Cardiac ventricle fibroblast (primary cell): Measurements from ENCODE around the genes USP17L22 and USP17L30.

GRCh38 chr4:9267283-9267902 lies at the start of gene USP17L22:
TSS of gene USP17L22 (plus strand) at chr4:9267619.
- RAMPAGE, long total RNA: no peak

DNA sequence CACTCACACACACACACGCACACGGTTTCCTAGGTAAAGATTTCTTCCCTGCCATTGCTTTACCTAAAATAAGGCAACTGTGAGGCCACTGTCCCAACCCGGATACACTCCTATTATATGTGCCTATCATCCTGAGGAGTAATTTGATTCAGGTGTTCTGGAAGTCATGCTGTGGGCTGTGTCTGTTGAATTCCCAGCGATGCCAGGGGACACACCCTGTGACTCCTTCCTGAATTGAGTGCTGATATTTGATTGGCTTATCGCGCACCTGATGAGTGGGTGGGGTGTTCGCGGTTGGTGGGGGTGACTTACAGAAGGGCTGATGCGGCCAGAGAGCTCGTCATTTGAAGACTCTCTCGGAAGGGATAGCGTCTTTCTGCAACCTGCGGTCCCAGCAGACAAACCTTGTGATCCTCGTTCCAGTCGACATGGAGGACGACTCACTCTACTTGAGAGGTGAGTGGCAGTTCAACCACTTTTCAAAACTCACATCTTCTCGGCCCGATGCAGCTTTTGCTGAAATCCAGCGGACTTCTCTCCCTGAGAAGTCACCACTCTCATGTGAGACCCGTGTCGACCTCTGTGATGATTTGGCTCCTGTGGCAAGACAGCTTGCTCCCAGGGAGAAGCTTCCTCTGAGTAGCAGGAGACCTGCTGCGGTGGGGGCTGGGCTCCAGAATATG lies at the start of gene USP17L30:
Gene USP17L30, plus strand, starts transcription at position 429 of the 683 bp plus-strand sequence.
- RAMPAGE, long total RNA: no peak

GRCh38 chr4:9381159-9381500 lies 18.2 kb downstream of the USP17L30 start:
- RAMPAGE, long total RNA: no peak

GRCh38 chr4:9879967-9880393 lies 98.5 kb downstream of the DRD5 start:
- RAMPAGE, long total RNA: no peak

- RAMPAGE, long total RNA: no peak
Measured at GRCh38 chr4:9905537-9906051, 115.7 kb downstream of the SLC2A9 start.

DNA sequence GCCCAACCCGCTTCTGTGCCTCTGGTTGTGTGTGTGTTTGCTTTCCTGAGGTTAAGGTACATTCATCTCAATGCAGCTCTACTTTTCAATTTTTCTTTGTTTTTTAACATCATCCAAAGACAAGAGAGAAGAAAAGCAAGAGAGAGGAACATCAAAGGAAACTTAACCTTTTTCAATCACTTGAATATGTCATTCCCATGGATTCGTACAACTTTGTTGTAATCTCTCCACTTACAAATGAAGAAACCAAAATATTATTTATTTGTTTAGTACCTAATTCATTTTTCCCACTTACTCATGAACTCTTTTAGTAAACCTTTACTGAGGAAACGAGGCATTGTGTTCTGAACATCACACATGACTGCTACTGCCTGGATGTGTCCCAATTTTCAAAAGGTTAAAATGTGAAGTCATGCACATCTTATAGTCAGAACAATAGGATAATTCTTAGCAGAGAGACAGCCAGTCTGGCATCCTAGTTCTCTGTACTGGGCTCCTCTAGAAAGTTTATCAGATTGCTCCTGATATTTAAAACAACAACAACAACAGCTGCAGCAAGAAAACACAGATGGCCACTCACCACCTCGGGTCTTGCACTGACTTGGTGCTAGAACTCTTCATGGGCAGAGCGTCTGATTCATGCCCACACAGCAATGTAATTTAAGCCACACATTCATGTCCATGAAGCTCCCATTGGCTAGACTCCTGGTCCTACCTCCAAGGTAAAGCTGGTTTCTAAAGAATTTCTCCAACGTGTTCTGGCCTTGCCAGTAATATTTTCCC lies 33.1 kb upstream of the SLC2A9 start:
- RAMPAGE, long total RNA: no peak

DNA sequence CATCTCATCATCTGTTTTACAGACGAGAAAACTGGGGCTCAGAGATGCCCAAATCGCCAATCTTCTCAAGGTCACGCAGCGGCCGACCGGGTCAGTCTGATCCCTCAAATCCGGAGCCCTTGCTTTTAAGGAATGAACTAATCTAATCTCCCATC lies 1.1 kb downstream of the WDR1 start:
- RAMPAGE, long total RNA: no peak

DNA sequence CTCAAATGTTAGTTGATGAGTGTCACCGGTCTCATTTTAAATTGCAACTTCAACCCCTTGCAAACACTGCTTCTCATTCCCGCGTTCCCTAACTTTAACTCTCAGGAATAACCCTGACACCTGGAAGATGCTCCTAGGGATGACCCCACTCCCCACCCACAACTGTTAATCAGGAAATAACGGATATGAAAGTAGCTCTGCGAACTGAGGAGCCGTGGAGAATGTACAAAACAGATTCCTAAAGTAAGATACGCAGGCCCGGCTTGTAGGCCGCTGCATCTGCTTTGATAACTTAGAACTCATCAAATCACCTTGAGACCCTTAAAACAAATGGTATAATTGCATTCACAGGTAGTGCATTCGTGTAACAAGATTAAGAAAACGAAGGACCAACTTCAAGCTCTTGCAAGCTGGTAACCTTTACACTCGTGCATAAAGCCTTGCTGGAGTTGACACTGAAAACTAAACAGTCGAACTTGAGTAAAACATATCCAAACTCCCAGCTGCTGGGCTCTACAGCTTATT lies 2.4 kb upstream of the WDR1 start:
- RAMPAGE, long total RNA: no peak

DNA sequence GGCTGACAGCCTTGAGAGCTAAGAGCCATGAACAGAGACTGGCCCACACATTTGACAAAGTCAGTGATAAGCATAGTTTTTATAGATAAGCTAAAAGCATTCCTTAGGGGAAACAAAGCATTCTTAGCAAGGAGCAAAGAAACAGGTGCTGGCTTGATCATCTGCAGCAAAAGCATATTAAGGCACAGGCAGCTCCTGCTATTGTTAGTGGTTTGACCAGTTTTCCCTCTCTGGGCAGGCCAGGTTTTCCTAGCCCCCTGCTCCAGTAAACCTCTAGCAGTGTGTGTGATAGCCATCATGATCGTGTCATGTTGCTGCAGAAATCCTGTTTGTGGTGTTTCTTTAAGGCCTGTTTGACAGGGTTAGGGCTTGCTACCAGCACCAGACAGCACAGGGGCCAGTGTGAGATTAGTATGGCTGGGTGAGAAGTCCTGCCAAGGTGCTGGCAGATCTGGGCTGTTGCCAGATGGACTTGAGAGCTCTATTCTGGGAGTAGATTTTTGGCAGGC lies 57.7 kb upstream of the WDR1 start:
- RAMPAGE, long total RNA: no peak

- RAMPAGE, long total RNA: no peak
Measured at GRCh38 chr4:10421844-10422116, 35.4 kb downstream of the ZNF518B start.

DNA sequence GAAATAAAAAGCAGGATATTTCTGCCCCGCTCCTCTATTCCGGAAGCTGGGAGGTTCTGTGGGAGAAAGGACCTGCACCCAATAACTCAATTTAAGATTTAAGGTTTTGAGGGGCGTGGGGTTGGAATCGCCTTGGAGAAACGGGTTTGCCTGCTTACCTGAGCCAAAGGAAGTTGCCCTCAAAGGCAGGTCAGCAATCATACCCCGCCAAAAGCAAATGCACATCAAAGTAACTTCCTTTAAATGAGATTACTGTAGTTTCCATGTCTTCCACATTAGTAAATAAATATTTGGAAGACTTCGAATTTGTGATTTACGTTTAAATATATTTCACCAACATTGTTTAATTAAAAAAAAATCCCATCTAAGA lies 999 bp upstream of the HS3ST1 start:
- RAMPAGE, long total RNA: no peak

DNA sequence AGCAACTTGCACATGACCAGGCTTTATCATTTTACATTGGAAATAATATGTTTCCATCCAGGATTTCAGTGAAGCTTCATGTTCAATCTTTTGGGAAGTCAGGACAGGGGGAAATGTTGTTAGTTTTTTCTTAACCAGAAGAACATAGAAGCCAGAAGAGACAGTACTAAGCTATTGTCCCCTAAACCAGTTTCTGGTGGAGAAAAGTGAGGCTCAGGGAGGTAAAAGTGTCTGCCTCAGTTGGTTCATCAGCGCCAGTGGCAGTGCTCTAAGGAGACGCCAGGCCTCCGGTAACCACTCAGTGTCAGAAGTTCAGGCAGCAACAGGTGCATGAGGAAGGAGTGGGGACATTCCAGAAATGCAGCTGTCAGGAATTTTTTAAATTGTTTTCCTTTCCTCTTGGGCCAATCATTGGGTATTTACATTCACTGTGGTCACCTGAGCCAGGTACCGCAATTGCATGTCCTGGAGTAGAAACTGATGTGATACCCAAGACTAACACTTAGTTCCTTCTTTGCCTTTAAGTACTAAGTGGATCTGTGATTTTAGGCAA lies 40.1 kb upstream of the HS3ST1 start:
- RAMPAGE, long total RNA: no peak

- RAMPAGE, long total RNA: no peak
Measured at GRCh38 chr4:11480567-11481187, 52.0 kb upstream of the HS3ST1 start.

GRCh38 chr4:12949646-12950199 lies 534.4 kb downstream of the RAB28 start:
- RAMPAGE, long total RNA: no peak

GRCh38 chr4:13403532-13404220 lies 80.5 kb downstream of the RAB28 start:
- RAMPAGE, long total RNA: no peak

DNA sequence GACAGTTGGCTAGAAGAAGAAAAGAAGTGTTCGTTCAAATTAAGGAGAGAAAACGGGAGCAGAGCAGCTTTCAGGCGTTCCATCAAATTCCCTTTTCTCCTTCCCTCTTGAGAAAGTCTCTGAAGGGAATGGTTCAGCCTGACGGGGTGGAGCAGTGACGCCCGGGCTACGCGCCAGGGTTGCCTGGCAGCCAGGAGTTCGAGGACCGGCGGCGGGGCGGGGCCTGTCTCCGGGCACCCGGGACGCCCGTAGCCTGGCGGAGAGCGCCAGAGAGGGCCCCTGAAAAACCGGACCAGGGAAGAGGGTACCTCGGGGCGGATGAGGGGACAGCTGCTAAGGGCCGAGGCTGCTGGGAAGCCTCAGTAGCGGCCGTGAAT lies 352 bp upstream of the RAB28 start:
- RAMPAGE, long total RNA: no peak

- RAMPAGE, long total RNA: no peak
Measured at GRCh38 chr4:13601021-13601473, 26.5 kb downstream of the BOD1L1 start.

GRCh38 chr4:13701665-13702554 lies 74.4 kb upstream of the BOD1L1 start:
- RAMPAGE, long total RNA: no peak

GRCh38 chr4:13856161-13856421 lies 228.6 kb upstream of the BOD1L1 start:
- RAMPAGE, long total RNA: no peak

DNA sequence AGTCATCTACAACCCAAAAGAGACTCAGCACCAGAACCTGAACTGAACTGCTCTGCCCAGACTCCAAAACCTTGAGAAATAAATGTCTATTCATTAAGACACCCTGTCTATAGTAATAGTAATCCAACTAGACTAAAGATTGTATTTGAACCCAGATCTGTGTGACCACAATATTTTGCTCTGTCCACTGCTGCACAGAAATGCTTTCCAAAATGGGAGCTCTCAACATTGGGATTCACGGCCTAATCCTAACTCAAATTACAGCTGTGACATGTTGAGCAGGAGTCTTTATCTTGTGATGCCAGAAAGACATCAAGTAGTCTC lies 644.6 kb upstream of the CPEB2 start:
- RAMPAGE, long total RNA: no peak